Bronchus fibroblast of lung (primary cell): ENCODE measurements around a stretch of chr20.

DNA sequence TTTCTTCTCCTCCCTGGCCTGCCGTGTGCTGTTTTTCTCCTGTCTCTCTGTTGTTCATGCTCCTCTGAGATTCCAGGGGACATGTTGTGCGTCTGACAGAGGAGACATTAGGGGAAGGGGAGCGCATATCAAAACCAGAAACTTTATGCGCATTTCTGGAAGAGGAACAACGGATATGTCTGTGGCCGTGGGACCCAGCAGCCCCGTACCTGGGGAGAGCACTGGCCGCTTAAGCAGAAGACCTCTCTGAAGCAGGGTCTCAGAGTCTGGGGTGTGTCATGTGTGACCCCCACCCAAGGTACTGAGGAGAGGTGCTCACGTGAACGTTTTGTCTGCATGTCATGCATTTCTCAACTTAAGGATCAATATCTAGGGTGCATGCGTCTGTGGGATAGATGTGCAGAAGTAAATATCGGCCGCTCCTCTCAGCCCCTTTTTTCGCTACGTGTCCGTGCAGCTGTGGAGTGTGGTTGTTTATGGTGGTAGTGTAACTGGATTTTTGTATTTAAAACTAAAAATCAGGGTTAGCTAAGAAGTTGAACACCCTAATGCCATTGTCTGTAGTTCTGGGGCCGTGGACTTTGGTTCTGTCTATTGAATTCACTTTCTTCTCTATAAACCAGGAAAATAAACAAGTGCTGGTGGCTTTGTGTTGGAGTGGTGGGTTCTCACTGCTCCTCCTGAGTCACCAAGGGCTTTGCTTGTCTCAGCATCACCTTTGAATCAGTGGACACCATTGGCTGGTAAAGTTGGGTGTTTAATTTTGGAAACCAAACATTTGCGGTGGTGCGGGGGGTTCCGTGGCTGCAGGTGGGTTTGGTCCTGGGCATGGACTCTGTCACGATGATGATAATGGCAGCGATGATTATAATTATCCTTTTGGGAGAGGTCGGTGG is 912 bp downstream of the MYT1 start:
- RAMPAGE, long total RNA, result no peak

DNA sequence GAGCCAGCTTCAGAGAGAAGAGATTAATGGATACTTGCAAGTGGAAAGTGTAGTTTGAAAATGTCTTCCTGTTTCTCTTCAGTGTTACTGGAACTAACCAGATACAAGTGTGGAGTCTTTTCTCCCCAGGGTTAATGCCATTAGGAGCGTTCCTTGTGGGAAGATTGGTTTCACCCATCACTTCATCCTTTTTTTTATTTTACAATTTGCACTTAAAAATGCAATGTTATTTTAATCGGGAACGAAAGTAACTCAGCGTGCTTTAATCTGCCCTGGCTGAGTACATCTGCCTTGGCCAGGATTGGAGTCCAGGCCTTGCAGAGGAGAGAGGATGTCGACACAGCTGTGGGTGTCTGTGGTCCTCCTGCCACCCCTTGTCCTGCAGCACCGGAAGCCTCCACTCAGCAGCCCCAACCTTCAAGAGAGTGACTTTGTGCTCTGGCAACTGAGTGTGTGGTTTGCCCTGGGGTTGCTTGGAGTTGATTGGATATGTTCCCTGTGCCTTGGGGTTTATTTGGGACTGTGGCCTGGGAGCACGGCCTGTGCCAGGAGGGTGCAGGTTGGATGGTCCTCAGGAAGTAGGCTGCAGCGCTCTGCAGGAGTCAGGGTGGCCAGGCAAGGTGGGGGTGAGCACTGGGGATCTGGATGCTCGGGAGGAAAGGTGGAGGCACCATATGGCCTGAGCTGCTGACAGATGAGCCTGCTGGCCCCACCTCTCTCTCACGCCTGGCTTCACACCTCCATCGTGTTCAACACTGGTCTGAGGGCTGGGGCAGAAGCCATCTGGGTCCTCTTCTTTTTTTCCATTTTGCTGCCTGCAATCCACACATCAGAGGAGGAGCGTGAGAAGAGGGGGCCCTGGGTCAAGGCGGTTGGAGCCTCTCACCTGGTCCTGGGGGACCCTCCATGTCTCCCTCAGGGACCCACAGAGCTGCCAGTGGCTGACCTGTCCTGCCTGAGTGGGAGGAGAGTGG is 4.3 kb downstream of the MYT1 start:
- RAMPAGE, long total RNA, result no peak

DNA sequence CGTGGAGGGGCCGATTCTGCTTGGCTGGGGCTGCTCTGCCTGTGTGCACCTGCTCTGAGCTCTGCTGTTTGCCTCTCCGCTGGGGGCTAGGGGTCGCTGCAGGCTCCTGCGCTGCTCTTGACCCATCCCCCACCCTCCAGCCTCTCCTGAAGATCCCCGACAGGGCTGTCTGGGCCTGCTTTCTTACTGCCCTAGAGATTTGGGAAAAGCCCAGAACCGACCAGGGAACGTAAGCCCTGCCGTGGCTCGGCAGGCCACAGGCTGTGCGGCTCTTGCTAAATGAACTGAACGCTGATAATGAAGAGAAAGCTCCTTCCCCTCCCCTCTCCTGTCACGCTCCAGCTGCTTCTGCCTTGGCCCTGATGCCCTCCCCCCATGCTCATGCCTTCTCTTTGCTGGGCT is 32.0 kb upstream of the PCMTD2 start:
- RAMPAGE, long total RNA, result no peak

DNA sequence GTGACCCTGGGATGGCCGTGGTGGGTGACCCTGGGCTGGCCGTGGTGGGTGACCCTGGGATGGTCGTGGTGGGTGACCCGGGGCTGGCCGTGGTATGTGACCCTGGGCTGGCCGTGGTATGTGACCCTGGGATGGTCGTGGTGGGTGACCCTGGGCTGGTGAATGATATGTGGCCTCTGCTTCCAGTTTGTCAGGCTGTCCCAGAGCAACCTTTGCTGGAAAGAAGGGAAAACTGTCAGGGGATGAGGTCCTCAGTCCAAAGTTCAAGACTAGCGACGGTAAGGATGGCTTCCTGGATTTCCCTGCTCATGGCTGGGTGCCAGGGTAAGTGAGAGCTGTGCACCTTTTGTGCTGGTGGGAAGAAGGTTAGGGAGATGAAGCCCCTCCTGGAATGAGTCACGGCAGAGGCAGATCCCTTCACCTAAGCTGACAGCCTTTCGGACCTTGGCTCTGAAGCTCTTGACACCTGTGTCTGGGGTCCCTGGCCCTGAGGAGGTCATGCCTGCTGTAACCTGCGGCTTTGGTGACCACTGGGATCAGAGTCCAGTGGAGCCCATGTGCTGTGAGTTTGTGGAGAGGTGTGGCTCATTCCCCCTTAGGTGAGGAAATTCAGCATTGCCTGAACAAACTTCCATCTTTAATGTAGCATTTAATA is 19.1 kb upstream of the PCMTD2 start:
- RAMPAGE, long total RNA, result no peak

DNA sequence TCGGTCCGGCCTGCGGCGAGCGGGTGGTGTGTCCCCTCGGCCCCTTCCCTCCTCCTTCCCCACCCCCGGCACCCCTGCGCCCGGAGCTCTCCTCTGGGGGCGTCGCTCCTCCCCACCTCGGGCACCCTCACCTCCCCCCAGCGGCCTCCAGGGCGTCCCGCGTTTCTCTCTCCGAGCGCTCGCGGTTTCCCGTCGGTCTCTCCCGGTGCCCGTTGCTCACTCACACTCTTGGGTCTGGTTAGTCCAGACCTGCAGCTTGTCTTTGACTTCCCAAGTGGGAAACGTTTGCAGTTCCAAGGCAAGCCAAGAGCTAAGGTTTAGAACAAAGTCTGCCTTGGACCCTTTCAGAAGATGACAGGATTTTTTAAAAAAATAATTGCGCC is 342 bp downstream of the PCMTD2 start:
- RAMPAGE, long total RNA, result no peak